Neural crest cell (in vitro differentiated cells): ENCODE measurements around the gene LRCH1.

GRCh38 chr13:41851388-41851992, 109.4 kb downstream of the VWA8 start:
- PRO-cap = no peak

DNA sequence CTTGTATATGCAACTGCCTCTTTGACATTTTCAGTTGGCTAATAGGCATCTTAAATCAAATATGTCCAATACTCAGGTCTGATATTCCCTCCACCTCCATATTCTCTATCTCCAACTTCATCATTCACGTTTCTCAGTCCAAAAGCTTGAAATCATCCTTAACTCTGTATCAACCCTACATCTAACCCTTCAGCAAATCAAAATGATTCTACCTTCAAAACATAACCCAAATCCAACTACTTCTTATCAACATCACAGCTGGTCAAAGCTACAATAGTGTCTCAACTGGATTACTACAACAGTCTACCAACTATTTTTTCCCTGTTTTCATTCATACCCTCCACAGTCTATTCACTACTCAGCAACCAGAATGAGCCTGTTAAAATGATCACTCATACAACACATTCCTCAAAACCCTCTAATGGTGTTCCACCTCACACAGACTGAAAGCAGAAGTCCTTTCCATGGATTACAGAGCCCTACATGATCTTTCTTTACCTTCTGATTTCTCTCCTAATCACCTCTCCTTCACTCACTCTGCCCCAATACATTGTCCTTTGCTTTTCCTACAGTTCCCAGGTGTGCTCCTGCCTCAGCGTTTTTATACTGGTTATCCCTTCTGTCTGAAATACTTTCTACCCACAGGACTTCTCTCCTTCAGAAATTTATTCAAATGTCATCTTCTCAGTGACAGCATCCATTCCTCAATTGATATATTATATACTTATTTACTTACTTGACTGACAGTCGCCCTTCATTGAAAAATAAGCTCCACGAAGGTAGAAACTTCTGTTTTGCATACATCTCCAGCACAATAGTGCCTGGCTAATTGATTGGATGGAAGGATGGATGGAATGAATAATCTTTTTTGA, 84.8 kb downstream of the VWA8 start:
- PRO-cap = no peak

DNA sequence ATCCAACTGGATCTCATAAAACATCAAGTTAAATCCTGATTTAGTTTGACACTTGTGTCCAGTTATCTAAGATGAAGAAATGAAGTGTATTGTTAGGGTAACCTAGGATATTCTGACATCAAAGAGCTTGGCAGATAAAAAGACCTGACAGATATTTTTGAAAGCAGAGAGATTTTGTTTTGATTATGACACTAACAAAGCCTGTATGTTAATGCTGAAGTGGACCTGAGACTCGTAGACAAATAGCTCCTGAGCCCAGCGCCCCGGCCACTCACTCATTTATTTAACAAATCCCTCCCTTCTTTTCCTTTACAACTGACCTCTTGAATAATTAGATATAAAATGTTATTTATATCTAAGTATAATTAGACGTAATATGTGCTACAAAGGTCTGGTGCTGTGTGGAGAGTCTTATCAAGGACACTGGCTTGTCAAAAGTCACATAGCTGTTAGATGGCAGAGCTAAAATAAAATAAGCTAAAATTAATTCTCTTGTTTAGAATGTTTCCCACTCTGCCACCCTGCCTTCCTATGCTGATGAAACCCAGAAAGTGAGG, 73.1 kb upstream of the FAM216B start:
- PRO-cap = no peak

GRCh38 chr13:42716069-42716433, 65.3 kb upstream of the FAM216B start:
- PRO-cap = no peak

DNA sequence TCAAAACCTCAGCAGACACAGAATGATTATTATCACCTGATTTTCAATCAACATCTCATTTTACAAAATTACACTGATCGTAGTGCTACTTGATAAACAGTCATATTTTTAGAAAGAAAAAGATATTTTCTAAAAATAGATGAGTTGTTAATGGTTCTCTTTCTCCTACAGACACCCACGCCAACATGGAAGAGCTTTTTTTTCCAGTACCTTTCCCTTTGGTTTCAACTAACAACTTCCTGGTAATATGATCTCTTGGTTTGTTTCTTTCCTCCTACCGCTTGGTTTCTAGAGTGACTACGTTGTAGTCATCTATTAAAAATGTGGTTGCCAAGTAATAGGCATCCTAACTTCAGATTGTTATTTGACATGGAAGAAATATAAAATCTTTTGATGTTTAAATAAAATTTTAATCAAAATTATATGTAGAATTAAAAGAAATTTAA, 92.3 kb downstream of the SMIM2 start:
- PRO-cap = no peak

DNA sequence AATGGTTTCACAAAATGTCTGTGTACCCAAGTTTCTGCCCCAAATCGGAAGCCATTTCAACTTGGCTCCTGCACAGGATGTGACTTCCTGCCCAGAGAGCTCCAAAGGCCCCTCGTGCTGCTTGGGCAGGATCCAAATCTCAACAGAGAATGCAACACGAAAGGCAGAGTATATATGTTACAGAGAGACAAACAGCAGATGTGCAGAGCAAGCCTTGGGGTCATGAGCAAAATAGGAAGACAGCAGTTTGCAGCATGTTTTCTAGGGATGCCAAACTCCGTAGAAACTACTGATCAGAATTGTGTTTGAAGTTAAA, 95.4 kb upstream of the SERP2 start:
- PRO-cap = no peak

GRCh38 chr13:44414603-44415324, 41.1 kb downstream of the SERP2 start:
- PRO-cap = no peak

GRCh38 chr13:44434334-44434912, 60.8 kb downstream of the SERP2 start:
- PRO-cap = no peak

GRCh38 chr13:44497508-44498697, 78.2 kb downstream of the TSC22D1 start:
- PRO-cap = no peak

DNA sequence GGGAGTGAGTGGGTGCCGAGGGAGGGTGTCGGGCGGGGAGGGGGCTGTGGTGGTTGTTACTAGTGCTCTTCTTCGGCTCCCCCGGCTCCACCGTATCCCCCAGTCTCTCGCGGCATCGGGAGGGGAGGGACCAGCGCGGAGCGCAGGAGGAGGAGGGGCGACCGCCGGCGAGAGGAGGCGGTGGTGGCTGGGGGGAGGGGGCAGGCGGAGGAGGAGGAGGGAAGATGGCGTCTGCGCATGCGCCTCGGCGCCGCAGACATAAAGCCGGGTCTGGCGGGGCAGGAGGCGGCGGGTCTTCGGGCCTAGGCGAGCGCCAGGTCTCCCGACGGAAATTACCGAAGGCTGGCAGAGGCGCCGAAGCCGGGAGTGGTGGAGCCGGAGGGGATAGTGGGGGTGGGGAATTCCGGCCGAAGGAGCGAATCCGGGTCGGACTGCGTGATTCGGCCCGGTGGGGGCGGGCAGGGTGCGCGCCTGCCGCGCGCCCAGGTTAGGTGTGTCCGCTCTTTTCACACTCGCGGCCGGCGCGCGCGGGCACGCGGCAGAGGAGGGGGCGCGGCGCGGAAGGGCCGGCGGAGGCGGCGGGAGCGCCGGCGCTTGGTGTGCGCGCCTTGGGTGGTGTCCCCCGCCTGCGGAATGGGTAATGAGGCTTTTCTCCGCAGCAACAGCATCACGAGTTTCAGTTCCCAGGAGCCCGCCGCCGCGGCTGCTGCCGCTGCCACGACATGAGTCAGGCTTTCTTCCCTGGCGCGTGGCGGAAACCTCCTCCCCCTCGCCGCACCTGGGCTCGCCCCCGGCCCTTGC, 1.3 kb upstream of the TSC22D1 start:
- PRO-cap = bidirectional peak, plus-strand start at position 259 of the sequence, minus-strand start at position 94 of the sequence; bidirectional peak, plus-strand start at position 679 of the sequence, minus-strand start at position 635 of the sequence

- PRO-cap = no peak
Observed at GRCh38 chr13:45242113-45242551, 41.3 kb upstream of the KCTD4 start.

- PRO-cap = no peak
Observed at GRCh38 chr13:45332117-45332797, 8.7 kb downstream of the TPT1 start.

DNA sequence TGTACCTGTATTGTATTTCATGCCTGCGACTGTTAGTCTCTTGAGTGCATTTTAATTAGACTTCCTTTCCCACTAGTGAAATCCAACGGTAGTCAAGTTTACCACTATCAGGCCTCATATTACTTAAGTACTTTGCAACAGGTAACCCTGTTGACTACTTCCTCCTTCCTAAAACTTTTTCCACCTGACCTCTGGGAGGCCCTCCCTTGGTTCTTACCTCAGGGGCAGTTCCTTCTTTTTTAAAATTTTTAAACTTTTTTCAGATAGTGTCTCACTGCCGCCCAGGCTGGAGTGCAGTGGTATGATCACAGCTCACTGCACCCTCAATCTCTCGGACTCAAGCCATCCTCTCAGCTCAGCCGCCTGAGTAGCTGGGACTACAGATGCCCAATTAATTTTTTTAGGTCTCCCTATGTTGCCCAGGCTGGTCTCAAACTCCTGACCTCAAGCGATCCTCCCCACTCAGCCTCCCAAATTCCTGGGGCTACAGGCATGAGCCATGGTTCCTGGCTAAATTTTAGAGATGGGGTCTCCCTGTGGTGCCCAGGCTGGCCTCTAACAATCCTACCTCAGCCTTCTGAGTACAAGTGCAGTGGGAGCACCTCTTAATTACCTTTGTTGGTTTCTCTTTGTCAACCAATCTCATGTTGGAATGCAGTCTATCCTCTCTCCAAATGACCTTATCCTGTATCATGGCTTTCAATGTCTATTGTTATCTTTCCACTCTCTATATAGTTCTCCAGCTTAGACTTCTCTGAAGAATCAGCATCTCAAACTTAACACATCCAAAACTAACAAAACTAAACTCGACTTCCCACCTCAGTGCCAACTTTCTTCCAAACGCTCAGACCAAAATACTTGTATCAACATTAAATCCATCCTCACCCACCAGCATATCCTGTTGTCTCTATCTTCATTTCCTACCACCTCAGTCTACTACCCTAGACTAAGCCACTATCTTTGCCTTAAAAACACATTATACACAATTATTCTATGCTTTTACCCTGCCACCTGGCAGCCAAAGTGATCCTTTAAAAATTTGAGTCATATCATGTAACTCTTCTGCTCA, 6.9 kb downstream of the TPT1 start:
- PRO-cap = no peak

DNA sequence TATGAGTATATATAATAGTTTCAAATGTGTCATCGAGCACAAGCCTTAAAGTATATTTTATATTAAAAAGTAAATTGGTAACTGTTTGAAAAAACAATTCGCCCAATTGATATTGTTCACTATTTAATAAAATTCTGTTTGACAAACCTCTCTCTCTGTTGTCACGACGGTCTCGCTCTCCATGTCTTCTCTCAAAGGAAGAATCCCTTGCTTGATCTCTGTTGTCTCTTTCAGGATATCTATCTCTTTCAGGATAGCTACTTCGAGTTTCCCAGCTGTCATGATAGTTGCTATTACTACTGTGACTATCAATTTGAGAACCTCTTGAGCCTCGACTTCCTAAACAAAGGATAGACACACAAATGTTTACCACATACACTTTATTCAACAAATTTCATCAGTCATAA, 72.9 kb downstream of the ZC3H13 start:
- PRO-cap = no peak

- PRO-cap = no peak
Observed at GRCh38 chr13:46142110-46142450, 37.2 kb upstream of the CPB2 start.

GRCh38 chr13:46149143-46149857, 32.7 kb downstream of the LCP1 start:
- PRO-cap = no peak

DNA sequence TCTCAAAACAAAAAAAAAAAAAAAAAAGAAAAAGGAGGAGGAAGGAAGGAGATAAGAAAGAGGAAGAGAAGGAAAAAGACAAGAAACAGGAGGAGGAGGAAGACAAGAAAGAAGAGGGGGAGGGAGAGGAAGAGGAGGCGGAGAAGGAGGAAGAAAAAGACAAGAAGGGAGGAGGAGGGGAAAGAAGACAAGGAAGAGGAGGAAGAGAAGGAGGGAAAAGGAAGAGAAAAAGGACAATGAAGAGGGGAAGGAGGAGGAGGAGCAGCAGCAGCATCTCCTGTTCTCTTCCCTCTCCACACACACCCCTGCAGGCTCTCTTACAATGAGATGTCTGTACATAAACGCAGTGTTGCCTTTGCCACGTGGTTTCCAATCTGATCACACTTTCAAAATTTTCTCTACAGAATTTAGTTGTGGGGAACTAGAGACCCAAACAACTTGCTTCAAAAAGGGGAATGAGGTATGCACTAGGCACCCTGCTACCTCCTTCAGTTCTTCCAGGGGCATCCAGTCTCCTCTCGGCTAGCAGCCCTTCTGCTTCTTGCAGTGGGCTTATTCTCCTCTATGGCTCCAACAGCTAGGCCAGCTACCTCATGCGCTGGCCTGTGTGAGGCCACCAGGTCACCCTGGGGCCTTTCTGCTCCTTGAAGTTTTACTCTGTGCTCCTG, 66.5 kb downstream of the RUBCNL start:
- PRO-cap = no peak

DNA sequence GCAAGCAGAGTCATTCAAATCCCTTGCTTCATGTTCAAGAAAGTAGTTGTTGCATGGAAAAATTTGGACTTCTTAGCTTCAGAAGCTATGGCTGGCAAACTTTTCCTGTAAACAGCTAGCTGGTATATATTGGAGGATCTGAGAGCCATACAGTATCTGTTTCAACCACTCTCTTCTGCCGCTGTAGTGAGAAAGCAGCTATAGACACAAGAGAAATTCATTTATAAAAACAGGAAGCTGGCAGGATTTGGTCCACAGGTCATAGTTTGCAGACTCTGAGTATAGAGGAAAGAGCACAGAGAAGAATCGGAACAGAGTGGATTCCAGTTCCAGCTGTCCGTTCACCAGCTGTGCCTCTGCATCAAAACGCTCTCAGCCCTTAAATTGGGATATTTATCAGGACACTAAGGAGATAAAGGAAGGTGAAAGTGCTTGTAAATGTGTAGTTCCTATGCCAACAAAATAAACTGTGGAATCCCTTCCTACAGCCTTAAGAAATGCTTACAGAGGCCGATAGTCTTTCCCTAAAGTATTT, 17.2 kb downstream of the RUBCNL start:
- PRO-cap = no peak

DNA sequence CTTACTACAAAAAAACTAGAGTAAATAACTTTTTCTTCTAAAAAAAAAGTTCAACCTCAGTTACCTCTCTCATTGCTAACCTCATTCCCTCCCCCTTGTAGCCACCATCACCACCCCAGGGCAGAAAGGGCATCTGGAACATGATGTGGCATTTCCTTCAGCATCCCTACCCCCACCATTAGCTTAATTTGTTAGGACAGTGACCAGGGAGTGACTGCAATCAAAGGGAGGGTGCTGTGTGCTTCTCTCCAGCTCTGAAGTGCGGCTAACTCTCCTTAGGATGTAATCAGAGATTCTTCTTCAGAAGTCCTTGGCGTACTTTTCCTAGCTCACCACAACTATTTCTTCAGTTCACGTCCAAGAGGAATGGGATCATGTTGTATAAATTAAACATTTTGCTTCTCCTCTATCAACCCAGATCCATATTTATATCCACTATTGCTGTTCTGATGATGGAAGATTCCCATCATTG, 17.2 kb upstream of the RUBCNL start:
- PRO-cap = no peak

DNA sequence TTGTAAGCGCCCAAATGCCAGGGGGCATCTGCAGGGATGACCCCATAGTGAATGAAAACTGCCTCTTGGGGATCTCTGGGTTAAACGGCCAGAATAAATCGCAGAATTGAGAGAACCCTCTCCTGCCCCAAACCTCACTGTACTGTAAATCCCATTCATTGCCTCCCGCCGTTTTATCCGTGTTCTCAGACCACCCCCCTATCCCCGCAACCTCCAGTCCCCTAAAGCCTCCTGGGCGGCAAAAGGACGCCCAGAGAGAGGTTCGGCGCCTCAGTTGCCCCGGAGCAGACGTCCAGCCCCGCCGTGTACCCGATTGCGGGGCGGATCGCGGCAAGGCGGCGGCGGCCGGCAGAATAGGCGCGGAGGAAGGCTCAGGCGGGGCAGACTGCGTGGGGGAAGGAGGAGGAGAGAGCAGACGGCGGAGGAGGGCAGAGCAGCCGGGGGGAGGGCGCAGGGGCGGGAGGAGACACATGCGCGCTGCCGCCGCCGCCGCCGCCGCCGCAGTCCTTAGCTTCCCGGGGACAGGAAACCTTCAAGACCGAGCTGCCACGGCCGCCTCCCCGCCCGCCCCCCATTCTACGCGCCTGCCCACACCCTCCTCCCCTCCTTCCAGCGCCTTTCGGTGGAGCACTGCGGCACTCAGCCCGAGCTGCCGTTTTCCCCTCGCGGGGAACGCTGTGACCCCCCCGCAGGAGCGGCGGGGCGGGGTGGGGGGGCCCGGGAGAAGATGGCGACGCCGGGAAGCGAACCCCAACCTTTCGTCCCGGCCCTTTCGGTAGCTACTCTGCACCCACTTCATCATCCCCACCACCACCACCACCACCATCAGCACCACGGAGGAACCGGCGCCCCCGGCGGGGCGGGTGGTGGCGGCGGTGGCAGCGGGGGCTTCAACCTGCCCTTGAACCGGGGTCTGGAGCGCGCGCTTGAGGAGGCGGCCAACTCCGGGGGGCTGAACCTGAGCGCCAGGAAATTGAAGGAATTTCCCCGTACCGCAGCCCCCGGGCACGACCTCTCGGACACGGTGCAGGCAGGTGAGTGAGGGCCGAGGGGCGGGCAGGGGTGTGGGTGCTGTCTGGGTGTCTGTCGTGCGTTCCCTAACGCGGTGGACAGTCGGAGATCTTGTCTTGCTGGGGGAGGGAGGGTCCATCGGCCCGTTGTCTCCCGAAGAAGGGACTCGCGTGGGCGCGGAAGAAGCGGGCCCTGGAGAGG, at the start of gene LRCH1:
LRCH1 (plus strand) TSS at position 501 of the 1,212 bp plus-strand sequence.
- PRO-cap = bidirectional peak, plus-strand start at position 510 of the sequence, minus-strand start at position 387 of the sequence; unidirectional peak, plus-strand start at position 1,112 of the sequence